ReNcell CX (cell line): ENCODE data around the gene ARHGAP31.

DNA sequence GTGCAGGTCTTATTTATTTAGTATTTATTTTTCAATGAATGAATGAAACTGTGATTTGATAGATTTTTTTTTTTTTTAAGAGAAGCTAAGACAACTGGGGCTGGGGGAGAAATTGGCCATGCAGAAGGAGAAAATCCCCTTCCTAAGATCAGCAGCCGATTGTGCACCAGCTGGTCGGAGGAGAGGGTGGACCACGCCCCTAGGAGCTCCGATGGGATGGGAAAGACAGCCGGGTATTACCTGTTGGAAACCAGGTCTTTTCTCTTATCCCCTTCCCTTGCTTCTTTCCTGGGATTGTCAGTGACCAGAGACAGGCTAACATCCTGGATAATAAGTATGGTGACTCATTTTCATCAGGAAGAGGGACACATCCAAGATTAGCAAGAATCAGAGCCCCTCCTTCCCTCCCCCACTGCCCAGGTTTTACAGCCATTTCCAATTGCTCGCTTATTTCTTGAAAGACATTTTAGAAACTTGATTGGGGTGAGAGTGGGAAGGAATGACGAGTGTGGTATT is 986 bp downstream of the GAP43 start:
- PRO-cap = no peak

DNA sequence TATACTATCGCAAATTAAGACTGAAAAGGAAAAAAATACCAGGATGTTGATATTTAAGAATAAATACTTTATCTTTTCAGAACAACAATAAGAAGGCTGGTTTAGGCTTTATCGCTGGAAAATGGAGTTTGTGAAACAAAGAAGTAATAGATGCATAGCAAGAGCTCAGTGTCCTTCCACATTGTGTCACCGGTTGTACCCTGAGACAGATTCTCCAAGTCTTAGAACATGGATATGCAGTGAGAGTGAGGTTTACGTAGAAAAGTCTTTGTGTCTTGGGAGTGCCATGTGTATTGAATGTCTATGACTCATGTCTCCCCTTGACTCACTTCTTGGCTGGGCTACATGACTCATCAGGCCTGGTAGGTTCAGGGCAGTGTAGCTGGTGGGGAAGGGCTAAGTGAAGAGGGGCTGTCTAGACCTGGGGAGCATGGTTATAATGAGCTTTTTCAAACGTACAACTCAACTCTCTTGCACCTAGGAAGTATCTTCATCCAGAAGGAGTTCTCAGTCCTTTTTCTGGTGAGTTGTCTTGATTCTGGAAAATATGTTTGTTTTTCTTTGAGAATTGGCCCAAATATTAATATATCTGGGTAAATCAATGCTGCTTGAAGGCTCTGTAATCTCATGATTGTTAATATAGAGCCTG is 167.5 kb downstream of the GAP43 start:
- PRO-cap = no peak

DNA sequence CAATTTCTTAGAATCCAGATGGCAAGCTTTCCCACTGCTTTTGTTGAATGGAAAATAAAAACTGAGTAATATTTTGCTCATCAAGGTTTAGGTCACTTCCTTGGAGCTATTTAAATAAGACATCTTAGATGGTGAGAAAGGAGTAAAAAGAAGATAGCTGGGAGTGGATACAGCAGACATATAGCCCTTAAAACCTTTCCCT is 181.6 kb downstream of the GAP43 start:
- PRO-cap = no peak

DNA sequence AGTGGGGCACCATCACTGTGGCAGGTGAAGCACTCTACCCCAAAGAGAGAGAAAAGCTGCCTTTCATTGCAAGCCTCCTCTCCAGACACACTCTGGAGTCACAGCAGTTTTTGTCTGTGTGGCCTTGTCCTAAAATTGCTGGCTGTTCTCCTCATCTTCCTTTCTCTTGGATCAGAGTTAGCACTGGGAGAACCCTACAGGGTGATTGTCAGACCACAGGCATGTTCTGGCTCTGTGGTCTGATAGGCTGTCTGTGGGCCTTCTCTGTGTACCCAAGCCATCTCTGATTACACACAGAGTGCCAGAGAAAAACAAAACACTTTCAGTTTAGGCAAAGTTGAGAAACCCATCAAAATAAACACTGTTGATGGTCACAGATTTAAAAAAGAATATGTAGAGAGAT is 954.1 kb upstream of the LSAMP start:
- PRO-cap = no peak

DNA sequence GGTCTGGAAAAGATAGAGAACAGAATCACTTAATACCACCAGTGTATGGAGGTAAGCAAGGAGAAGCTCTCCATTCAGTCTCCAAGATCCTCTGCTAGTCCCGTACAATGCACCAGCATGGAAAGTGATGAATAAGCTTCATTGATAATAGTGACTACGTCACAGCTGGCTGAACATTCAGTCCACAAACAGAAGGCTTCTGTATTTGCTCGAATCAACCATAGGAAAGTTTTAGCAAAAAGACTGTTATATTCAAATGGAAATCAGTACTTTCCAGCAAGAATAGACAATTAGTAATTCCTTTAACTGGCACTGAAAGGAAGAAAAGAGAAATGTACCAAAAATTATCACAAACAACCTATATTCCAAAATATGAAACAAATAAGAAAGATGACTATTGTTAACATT is 42.8 kb downstream of the IGSF11 start:
- PRO-cap = unidirectional peak, minus-strand start at position 87 of the sequence

GRCh38 chr3:119278972-119279665 is 15.1 kb upstream of the ARHGAP31 start:
- PRO-cap = unidirectional peak, plus-strand start at chr3:119279229

GRCh38 chr3:119294306-119294911 is at the start of gene ARHGAP31:
ARHGAP31 (plus strand) TSS chr3:119294383.
- PRO-cap = bidirectional peak, plus-strand start at chr3:119294647, minus-strand start at chr3:119294531

- PRO-cap = no peak
Measured at GRCh38 chr3:119297033-119297843, 3.1 kb downstream of the ARHGAP31 start.

GRCh38 chr3:119322901-119323750 is 28.9 kb downstream of the ARHGAP31 start:
- PRO-cap = bidirectional peak, plus-strand start at chr3:119323142, minus-strand start at chr3:119322927; bidirectional peak, plus-strand start at chr3:119323281, minus-strand start at chr3:119323349

- PRO-cap = no peak
Measured at GRCh38 chr3:119323751-119324294, 29.6 kb downstream of the ARHGAP31 start.

DNA sequence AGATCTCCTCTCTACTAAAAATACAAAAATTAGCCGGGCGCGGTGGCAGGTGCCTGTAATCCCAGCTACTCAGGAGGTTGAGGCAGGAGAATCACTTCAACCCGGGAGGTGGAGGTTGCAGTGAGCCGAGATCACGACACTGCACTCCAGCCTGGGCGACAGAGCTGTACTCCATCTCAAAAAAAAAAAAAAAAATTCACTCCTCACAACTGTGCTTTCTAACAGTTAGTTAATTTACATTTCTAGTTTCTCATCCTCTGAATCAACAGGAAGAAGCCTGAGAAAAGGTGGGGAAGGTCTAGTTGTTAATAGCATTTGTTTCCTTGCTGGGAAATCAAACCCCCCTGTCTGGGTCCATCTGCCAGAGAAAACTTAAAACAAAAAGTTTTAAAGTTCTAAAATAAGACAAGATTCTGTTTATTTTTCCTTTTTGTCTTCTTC is 62.4 kb downstream of the TMEM39A start:
- PRO-cap = no peak

DNA sequence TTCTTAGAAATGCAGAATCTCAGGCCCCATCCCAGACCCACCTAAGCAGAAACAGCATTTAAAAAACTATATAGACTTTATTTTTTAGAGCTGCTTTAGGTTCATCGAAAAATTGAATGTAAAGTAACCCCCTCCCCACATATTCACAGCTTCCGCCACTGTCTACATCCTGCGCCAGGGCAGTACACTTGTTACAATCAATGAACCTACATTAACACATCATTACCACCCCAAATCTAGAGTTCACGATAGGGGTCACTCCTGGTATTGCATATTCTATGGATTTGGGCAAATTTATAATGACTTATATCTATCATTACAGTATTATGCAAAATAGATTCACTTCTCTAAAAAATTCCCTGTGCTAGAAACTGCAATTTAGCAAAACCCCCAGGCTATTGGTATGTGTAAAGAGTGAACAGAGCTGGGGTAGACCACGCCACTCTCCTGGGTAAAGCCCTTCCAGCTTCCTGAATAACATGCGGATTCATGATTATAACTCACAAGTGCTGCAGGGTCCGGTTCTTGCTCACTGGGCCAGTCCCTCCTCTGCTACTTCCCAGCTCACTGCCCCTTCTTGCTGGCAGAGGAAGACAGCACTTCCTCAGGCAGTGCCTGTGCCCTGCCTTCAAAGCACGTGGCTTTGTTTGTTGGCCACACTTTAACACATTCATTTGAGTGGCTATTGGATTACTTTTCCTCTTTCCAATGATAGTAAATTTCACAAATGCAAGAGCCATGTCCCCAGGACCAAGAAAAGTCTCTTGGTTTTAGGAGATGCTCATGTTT is 4.2 kb downstream of the CD80 start:
- PRO-cap = no peak

DNA sequence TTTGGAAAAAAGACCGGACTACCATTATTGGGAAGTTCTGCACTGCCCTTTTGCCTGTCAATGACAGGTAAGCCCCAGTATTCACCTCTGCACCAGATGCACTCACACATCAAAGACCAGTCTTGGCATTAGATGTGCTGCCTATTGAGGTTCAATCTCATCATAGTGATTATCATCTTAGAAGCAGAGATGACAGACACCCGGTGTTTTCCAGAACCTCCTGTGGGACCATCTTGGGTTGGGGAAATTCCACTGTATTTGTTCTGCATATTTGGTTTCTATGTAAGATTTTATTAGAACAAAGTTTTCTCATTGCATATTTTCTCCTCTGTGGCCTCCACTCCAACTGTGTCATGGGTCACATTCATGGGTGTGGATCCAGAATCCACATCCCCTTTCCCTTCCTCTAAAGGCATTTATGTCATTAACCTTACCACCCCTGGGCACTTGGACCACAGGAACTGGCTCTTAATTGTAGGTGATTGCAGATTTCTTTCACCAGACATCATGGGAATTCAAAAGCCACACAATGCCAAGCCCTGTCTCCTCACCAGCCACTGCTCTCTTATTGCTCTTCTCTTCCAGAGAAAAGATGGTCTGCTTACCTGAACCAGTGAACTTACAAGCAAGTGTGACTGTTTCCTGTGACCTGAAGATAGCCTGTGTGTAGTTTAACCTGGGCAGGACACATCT is 31.3 kb downstream of the PLA1A start:
- PRO-cap = no peak

DNA sequence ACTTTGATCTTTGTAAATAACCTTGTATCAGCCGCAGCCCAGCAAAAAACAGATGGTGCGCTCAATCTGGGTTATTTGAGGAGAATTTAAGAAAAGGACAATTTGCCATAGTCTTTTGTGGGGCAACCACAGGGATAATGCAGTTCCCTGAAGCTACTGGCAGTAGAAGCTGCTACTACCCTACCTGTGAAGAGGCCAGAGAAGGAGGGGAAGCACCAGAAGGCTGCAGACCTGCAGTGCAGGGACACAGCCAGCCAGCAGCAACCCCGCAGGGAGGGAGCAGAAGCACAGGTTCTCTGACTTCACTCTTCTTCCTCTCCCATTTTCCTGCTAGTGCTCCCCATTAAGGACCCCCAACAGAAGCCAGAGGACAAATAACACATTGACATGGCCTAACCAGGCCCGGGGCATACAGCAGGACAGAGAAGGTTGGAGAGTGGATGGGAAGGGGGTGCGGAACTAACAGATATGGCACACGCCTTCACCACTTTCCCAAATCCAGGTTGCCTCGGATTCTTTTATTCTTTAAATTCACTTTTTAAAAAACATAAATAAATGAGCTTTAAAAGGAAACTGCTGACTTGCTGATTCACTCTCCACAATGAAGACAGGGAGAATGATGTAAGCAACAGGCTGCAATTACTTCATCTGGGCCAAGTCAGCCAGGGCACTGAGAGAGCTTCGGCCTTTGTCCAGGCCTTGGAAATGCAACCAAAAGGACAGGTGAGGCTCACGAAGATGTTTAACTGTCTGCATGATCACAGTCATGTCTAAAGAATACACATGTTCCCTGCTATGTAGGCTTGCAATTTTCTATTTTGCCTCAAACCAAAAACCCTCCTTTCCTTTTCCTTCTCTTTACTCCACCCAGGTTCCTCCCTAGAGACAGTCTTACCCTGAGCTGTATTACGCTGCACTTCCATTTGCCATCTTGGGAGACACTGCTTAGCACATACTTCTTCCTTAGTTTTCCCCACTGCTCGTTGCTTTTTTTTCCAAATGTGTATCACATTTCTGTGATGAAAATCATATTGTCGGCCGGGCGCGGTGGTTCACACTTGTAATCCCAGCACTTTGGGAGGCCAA is 30.0 kb downstream of the POPDC2 start:
- PRO-cap = no peak

DNA sequence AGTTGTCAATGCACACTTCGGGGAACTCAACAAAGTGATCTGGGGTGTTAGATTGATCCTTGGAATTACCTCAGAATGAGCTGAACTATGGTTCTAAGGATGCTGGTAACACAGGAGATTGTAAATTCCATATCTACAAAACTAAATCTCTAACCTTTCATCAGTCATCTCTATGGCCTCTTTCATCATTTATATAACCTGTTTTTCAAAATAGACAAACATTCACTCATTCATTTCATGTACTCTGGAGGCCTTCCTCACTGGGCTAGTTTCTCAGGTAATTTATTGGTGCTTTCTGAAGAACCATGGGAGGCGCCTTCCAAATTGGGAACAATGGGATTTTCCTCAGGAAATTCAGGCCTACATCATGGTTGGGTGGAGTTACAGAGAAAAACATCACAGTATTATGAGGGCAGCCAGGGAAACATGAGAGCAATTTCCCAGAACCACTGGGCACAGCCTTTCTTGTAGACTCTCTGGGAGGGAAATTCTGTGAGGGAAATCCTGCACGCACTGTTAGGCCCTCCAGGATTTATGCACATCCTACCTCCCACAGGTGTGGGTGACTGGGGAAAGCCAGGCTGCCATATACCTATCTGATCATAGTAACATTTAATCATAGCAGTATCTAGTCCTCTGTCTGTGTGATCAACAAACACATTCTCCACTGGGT is 13.3 kb downstream of the POPDC2 start:
- PRO-cap = no peak

GRCh38 chr3:119662900-119663518 is 2.6 kb upstream of the POPDC2 start:
- PRO-cap = unidirectional peak, minus-strand start at chr3:119663187

DNA sequence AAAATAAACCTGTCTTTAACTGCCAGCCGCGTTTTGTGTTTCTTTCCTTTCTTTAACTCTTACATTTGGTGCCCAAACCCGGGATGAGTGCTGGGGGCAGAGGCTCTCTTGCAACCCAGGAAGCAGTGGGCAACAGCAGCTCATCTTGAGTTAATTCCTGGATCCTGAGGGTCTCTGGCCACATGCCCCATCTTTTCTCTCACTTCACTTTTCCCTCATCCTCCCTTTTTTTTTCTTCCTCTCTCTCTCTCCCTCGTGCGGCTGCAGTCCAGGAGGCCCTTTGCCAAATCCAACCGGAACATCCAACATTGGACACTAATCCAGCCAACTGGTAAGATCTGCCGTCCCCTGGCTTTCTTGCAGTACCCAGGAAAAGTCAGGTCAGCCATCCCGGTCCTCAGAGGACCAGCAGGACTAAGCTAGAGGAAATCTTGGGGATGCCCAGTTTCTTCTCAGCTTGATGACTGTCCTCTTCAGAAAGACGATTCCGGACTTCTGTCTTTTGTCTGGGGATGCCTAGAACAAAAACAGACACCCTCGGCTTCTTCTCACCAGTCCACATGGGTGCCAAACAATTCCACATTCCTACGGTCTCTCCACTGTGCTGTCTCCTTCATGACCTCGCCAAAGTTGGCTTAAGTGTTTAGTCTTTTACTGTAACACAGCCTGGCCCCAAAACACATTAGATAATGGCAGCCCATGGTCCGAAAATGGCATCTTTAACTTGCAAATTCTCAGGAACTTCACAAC is 115.6 kb downstream of the GSK3B start:
- PRO-cap = no peak

- PRO-cap = no peak
Measured at GRCh38 chr3:119996282-119996973, 97.8 kb downstream of the GSK3B start.

DNA sequence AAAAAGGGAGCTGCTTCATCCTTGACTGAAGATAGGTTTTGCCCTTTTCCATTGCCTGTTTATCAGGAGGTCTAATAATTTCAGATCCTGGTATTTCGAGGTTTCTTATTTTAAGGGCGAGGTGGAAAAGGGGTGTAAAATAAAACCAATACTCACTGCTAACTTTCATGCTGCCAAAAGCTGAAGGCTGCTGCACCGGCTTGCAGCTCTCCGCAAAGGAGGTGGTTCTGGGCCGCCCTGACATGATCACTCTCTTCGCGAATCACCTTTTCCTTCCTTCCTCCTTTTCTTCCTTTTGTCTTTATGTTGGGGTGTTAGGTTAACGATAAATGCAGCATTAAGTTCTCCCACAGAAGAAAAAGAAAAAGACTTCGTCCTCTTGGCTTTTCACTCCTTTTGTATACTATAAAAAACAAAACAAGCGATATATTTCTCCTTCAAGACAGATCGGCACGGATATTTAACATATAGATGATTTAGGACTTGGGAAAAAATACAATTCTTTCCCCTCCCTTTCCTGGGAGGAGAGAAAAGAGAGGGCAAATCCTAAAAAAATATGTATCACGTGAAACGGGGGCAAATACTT is 963 bp downstream of the GSK3B start:
- PRO-cap = no peak

- PRO-cap = no peak
Measured at GRCh38 chr3:120159867-120160655, 65.8 kb upstream of the GSK3B start.